ENCODE results near the genes GSDMA and THRA.

- RRBS = no CpG with 5 or more reads among the region's 3 CpGs
These were observed 973 bp downstream of the LRRC3C start for GRCh38 chr17:39928473-39928937.

- RRBS = no CpG with 5 or more reads among the region's 6 CpGs
These were observed at the start of gene GSDMA for GRCh38 chr17:39962729-39963334. GSDMA (plus strand) TSS chr17:39963004.

- RRBS = no CpG with 5 or more reads among the region's 3 CpGs
These were observed 7.3 kb downstream of the GSDMA start for GRCh38 chr17:39970113-39970564.

DNA sequence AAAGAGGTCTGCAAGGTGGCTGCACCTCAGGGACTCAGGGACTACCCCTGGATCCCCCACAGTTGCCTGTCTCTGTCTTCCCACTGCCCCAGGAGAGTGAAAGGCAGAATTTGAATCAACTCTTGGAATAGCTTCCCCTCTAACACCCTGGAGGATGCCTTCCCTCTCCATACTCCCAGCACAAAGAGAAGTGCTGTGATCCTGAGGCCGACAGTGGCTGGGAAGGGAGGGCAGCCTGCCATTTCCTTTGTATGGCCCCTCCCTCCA is 3.8 kb upstream of the MED24 start:
- RRBS = no CpG with 5 or more reads among the region's 1 CpG

DNA sequence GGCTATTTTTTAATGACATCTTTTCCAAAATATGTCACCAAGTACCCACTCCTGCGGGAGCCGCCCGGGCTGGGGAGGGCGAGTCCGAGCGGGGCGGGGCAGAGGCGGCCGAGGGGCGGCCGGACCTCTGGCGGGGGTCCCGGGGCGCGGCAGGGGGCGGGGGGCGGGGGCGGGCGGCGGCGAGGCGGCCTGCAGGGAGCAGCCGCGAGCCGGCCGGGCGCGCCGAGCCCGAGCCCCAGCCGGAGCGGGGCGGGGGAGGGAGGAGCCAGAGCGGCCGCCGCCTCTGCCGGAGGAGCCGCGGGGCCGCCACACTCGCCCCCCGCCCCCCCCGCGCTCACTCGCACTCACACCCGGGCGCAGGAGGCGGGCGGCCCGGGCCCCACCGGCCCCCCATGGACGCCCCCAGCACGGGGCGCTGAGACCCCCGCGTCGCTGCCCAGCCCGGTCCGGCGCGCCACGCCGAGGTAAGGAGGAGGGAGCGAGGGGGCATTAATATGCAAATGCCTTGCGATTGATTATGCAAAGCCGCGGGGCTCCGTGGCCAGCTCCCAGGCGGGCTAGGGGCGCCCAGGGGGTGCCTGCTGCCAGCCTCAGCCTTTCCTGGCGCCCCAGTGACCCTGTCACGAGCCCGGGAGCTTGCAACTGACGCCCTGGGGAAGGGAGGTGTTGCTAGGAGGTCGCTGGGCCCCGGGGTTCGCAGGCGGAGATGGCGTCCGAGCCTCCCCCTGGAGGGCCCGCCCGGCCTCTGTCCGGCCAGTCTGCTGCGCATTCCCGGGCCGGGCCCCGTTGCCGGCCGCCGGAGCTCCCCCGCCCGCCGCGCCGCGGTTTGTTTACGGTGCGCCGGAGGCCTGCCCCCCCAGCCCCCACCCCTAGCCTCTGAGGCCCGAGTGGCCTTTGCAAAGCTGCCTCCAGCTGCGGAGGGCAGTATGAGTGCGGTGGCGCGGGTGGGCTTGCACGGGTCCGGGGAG is at the start of gene THRA:
THRA (plus strand) TSS at position 337 of the 968 bp plus-strand sequence.
- RRBS = 4% methylated on average over 61 of the region's 106 CpGs

- RRBS = no CpG with 5 or more reads among the region's 12 CpGs
These were observed 1.3 kb downstream of the THRA start for GRCh38 chr17:40063895-40064682.

DNA sequence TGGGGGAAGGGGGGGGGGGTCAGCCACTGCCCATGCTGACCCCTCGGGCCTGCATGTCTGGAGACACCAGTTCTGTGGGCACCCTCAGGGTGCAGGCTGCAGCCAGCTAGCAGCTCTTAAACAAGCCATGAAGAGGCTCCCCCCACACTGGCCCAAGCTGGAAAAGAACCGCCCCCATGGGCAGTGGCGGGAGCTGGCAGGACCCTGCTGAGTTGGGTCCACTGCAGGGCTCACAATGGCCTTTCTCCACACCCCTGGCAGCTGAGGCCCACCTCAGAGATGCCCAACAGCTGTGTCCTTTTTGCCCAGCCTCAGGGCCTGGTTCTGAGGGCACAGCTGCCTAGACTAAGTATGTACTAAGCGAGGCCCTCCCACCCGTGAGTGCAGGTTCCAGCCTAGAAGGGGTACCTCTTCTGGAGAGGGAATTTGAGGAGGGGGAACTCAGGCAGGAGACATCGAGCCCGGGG is 3.0 kb downstream of the THRA start:
- RRBS = no CpG with 5 or more reads among the region's 7 CpGs

GRCh38 chr17:40070831-40071330 is 8.1 kb downstream of the THRA start:
- RRBS = no CpG with 5 or more reads among the region's 6 CpGs

DNA sequence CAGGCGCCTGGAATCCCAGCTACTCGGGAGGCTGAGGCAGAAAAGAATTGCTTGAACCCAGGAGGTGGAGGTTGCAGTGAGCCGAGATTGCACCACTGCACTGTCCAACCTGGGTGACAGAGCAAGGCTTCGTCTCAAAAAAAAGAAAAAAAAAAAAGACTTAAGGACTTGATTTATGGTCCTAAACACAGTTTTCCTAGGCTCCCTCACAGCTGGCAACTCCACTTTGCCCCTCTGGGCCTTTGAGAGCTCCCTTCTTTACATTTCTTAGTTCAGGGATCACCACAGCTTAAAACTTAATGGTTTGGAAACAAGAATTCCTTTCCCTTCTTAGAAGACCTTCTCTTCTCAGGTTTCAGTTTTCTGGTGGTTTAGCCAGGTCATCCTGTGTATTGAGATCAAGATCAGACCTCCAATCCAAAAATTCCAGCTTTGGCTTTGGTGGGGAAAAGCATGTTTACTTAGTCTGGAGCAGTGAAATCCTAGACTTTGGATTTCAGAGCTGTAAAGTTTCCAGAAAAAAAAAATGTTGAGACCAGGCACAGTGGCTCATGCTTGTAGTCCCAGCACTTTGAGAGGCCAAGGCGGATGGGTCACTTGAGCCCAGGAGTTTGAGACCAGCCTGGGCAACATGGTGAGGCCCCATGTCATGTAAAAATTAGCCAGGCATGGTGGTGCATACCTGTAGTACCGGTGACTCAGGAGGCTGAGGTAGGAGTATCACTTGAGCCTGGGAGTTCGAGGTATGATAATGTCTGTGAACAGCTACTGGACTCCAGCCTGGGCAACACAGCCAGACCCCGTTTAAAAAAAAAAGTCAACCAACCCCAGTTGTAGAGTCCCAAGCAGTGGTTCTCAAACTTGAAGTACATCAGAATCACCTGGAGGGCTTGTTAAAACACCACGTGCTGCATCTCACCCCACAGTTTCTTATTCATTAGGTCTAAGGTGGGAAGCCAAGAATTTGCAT is 7.1 kb upstream of the MSL1 start:
- RRBS = no CpG with 5 or more reads among the region's 9 CpGs

DNA sequence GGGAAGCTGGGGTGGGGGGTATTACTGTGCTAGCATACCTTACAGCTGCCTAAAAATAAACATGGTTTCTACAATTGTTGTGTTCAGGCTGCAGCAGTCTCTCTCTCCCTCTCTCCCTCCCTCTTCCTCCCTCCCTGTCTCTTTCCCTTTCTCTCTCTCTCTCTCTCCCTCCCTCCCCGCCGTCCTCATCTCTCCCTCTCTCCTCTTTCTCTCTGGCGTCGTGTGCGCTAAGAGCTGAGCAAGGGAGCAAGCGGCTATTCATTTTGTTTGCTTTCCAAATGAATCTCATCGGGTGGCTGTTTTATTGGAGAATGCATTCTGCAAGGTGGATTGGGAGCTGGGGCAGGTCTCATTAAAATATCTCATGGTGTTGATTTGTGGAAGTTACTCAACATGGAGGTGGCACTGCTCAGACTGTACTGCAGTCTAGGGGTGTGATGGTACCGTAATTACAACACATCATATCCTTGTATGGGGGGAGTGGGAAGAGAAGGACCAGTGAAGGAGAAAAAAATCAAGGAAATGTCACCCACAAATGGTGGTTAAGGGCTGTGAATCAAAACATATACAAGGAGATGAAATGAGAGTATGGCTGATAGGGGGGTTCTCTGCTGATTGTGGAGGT is 2.6 kb downstream of the MSL1 start:
- RRBS = no CpG with 5 or more reads among the region's 8 CpGs

- RRBS = no CpG with 5 or more reads among the region's 7 CpGs
These were observed 6.0 kb upstream of the CASC3 start for GRCh38 chr17:40134281-40134843.

DNA sequence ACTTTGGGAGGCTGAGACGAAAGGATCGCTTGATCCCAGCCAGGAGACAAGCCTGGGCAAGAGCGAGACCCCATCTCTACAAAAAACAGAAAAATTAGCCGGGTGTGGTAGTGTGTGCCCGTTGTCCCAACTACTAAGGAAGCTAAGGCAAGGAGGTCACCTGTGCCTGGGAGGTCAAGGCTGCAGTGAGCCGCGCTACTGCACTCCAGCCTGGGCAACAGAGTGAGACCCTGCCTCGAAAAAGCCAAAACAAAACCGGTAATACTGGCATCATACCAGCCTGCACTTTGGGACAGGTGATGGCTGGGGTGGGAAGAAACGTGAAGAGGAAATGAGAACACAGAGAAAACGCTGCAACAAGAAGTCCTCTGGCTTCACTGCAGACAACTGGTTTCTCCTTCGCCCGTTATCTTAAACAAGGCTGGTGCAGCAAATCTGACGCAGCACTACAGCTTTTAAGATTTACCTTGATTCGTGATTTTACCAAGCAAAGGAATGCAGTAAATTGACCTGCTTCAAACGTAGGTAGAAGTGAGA is 747 bp upstream of the CASC3 start:
- RRBS = no CpG with 5 or more reads among the region's 16 CpGs

DNA sequence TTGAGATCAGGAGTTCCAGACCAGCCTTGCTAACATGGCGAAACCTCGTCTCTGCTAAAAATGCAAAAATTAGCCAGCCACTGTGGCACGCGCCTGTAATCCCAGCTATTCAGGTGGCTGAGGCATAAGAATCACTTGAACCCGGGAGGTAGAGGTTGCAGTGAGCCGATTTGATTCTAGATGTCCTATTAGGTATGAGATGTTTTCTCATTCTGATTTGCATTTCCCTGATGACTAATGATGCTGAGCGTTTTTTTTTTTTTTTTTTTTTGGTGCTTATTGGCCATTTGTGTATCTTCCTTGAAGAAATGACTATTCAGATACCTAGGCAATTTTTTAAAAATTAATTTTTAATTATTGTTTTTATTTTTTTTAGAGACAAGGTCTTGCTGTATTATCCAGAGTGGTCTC is 13.5 kb downstream of the CASC3 start:
- RRBS = no CpG with 5 or more reads among the region's 7 CpGs

DNA sequence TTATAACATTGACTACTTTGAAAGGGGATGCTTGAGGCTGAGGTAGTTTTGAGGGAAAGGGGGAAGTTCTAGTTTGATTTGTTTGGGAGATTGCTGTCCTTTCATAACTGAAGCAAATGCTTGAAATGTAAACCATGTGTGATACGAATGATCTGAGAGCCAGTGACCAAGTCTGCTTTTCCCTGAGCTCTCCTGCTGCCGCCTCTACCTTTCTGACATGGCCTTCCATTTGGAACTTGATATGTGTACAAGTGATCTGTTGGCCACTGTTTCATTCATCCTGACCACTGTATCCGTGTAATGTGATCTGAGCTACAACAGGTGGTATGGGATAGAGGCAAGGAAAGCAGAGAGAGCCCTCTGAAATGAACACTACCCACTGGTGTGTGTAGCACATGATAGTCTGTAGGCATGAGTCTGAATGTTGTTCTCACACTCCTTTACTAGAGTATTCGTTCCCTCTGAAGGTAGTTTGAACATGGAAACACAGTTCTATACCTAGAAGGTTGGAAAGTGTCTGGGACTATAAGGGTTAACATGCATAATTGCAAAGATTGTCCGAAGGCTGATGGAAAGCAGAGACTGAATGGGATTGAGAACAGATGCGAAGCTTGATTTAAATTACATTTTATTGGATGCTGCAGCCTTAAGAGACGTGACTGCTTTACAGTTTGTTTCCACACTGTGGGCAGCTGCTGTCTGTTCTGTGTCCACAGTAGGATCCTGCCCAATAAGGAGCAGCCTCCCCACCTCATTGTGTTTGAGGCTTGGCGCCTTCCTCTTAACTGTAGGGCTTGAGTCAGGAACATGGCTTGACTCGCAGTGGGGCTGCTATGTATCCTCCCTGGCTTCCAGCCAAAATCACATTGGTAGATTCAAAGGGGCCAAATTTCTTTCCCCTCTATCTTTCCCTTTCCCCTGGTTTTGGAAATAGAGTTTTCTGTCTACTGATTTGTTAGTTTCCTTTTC is 5.5 kb upstream of the RARA start:
- RRBS = no CpG with 5 or more reads among the region's 9 CpGs

DNA sequence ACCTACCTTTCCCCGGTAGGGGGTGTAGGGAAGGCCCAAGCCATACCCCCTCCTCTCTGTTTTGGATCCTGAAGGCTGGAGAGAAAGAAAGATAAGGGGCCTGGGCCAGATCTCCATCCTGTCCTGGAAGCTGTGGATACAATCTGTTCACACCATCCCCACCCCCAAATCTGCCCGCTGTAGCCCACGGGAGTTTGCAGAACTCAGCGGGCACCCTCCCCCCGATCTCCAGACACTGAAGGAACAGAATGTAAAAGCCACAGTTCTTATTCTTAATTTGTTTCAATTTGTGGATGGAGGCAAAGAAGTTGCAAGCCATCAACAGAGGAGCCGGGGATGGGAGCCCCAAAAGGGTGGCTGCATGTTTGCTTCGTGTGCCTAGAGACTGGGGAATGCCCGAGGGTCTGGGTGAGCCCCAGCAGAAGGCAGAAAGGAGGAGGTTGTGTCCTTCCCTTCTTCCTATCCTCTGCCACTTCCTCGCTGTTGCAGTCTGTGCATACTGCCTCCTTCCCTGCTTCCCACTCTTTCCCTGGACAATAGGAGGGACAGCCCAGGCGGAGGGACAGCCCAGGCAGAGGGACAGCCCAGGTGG is 27.1 kb downstream of the GJD3 start:
- RRBS = no CpG with 5 or more reads among the region's 10 CpGs

GRCh38 chr17:40345038-40346030 is 19.2 kb downstream of the GJD3 start:
- RRBS = 7% methylated on average over 11 of the region's 48 CpGs

DNA sequence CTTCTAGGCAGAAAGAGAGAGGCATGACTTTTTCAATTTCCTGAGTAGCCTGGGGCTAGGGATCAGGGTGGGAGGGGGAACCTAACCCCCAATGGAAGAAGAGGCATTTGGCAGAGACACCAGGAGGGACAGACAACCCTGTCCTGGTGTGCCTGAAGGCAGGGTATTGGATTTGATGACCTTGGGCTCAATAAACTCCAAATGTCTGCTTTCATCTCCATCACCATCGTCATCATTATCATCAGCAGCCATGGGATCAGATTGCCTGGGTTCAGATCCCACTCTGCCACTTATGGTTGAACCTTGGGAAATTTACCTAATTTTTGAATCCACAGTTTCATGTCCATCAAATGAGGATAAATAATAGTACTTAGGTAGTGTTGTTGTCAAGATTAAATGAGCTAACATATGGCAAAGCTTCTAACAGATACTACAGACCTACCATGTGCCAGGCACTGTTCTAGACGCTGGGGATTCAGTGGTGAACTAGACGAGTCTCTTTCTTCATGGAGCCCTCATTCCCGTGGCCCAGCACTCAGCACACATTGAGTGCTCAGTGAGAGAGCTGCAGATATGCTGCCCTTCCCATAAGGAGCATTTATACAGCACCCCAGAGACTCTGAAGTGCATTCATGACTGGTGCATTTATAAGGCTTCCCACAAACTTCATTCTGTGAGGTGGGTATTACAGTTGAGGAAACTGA is 26.8 kb downstream of the IGFBP4 start:
- RRBS = no CpG with 5 or more reads among the region's 4 CpGs

- RRBS = no CpG with 5 or more reads among the region's 16 CpGs
These were observed 26.9 kb downstream of the CCR7 start for GRCh38 chr17:40538030-40539033.

DNA sequence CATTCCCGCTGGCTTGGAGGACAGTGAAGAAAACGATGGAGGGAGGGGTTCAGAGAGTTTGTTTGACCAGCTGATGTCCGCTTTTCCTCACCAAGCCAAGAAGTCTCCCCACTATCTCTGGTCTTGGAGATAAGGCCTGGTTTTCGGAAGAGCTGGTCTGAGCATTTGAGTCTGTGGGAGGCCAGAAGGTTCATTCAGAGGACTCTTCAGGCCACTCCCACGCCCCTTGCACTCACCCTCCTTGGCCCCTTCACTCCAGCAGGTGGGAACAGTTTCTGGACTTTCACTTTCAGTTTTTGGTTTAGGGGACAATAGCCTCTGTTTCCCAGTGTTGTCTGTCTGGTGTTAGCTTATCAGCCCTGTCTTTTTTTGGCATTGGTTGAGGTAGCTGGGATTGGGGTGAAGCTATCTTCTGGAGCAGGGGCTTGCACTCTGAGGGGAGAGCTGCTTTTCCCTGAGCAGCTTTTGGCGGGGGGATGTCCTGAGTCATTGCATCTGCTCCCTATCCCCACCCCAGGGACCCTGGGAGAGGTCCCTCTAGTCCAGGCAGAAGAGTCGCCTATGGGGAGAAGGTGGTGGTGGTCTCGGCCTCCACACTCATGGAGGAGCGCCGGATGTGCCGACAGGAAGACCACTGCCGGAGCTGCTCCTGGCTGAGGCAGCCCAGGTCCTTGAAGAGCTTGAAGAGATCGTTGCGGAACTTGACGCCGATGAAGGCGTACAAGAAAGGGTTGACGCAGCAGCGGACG is 10.9 kb downstream of the CCR7 start:
- RRBS = no CpG with 5 or more reads among the region's 20 CpGs

DNA sequence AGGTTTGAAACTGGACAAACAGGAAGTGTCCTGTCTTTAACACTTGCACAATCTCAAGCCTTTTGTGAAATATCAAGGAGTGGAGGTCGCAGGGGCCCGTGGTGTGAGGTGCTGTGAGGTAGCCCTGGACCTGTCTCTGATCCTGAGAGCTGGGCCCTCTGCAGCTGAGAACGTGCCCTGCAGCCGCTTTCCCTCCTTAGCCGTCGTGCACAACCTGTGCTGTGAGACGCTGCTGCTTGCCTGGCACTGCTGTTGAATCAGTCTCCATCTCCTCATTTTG is 29.9 kb downstream of the SMARCE1 start:
- RRBS = no CpG with 5 or more reads among the region's 7 CpGs